ENCODE measurements around a stretch of chr10.

DNA sequence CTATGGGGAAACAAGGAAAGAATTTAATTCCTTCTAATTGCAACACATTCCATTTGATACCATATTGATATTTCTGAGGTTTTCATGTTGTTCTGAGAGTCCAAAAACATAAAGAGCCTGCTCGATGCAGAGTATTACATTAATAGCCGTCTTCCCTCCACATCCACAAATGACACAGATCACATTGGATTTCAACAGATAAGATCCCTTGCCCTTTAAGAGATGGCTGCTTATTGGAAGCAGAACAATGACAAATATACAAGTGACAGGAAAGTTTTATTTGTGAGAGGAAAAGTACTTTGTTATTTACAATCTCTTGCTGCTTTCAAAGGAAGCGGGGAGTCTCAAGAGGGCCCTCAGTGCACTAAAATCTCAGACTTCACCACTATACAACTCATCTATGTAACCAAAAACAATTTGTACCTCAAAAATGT, 42.3 kb upstream of the ZNF438 start:
- RRBS, result no CpG with 5 or more reads among the region's 3 CpGs

DNA sequence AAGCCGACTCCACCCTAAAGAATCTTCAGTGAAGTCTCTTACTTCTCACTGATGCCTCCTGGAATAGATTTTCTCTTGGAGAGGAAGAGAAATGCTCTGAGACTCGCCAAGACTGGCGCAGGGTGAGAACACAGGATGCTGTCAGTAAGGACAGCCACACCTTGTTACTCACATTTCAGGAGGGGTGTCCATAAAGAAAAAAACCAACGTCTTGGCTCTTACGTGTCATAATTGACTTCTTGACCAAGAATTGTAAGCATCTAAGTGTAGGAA, 43.7 kb upstream of the ZNF438 start:
- RRBS, result no CpG with 5 or more reads among the region's 5 CpGs

GRCh38 chr10:31146424-31146951, 114.8 kb upstream of the ZNF438 start:
- RRBS, result no CpG with 5 or more reads among the region's 22 CpGs

DNA sequence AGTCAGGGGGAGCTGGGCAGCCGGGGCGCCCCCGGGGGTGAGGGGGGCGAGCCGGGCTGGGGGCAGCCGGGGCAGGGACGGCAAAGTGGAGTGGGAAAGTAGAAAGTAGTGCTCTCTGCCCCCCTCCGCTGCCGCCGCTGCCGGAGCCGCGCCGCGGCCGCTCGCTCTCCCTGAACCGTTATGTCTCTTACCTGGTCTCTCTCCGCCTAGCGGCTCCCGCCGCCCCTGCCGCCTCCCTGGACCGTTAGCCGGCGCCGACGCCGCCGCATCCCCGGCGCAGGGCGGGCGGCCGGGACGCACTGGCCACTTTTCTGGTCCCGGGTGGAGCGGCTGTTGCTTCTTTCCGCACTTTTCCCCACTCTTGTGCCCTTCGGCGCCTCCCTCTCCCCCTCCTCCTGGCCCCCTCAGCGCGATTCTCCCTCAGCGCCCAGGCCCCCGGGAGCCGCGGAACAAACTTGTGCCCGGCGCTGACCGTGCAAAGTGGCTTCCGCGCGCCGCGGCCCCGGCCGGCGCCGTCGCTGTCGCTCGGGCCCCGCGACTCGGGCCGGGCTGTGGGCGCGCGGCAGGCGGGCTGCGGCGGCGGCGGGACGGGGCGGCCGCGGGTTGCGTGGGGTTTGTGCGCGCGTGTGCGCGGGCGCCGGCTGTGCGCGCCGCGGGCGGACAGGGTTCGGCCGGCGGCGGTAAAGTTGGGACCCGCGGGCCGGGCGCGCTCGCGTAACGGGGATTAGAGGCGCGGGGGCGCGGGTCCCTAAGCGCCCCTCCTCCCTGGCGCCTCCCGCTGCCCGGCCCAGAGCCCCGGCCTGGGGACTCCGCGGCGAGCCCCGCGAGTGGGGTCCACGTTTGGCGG, 531 bp downstream of the ZEB1 start:
- RRBS, result 2% methylated on average over 75 of the region's 119 CpGs

- RRBS, result no CpG with 5 or more reads among the region's 3 CpGs
Measured at GRCh38 chr10:31395684-31396221, 76.7 kb downstream of the ZEB1 start.

DNA sequence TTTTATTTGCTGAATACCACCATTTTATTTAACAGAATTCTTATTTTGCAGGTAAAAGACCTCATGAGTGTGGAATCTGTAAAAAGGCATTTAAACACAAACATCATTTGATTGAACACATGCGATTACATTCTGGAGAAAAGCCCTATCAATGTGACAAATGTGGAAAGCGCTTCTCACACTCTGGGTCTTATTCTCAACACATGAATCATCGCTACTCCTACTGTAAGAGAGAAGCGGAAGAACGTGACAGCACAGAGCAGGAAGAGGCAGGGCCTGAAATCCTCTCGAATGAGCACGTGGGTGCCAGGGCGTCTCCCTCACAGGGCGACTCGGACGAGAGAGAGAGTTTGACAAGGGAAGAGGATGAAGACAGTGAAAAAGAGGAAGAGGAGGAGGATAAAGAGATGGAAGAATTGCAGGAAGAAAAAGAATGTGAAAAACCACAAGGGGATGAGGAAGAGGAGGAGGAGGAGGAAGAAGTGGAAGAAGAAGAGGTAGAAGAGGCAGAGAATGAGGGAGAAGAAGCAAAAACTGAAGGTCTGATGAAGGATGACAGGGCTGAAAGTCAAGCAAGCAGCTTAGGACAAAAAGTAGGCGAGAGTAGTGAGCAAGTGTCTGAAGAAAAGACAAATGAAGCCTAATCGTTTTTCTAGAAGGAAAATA, 207.7 kb downstream of the ZEB1 start:
- RRBS, result no CpG with 5 or more reads among the region's 13 CpGs

GRCh38 chr10:31604079-31604610, 285.1 kb downstream of the ZEB1 start:
- RRBS, result no CpG with 5 or more reads among the region's 13 CpGs

DNA sequence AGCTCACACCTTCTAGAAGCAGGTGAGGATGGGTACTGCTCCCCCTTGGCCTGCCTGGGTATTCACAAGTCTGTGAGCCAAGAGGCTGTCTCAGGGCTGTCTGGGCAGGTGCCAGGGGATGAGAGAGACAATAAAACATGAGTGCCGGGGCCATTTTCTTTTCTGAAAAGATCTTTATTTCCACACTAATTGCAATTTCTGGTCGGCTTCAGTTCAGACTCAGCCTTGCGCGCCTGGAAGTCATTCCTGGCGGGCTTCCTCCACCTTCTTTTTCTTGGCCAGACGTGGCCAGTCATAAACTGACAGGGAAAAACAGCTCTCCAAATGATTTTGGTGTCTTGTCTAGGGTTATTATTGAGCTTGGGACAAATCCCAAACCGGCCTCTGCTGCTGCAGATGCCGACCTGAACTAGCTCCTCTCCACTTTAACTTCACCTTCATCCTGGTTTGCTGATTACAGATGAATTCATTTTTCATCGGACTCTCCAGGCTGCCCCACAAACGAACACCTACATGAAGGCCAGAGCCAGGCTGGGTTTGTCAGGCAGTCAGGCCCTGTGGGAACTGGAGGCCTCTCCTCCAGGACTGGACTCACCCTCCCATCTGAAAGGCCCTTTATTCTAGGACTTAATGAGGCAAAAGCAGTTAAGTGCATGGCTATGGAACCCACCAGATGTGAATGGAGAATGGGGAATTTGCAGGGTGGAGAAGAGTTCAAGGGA, 171.0 kb downstream of the ARHGAP12 start:
- RRBS, result no CpG with 5 or more reads among the region's 10 CpGs

DNA sequence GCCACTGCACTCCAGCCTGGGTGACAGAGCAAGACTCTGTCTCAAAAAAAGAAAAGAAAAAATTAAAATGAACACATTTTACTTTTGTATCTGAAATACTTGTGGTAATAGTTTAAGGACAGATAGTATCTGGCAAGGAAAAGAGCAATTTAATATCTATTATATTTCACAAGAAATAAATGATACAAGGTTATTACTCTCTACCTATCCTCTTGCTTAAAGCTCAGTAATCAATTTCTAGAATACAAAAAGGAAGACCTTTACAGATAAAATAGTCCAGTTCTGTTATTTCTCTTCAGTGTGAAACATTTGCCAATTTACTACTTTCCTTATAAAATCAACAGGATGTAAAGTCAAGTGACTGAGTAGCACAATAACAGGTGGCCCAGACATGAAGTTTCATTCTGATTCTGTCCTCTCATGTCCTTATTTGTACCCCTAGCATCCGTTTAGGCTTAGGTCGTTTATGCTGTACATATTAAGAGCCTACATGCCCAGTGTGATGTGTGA, 29.3 kb downstream of the EPC1 start:
- RRBS, result no CpG with 5 or more reads among the region's 2 CpGs

GRCh38 chr10:32356930-32357374, 10.0 kb upstream of the EPC1 start:
- RRBS, result no CpG with 5 or more reads among the region's 9 CpGs

DNA sequence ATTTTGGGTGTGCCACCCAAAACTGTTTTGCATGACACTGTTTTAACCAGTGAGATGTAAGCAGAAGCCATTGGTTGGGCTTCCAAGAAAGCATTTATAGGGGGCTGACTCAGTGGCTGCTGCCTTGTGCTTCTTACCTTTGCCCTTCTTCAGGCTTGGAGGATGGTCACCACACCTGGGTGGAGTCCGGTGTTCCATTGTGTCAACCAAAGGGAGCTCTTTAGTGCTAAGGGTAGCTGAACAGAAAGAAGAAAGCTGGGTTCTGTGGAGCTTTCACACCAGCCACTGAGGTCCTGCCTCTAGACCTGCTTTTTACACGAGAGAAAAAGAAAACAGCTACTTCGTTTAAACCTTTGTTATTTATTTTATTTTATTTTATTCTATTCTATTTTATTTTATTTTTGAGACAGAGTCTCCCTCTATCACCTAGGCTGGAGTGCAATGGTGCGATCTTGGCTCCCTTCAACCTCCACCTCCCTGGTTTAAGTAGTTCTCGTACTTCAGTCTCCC, 37.4 kb upstream of the EPC1 start:
- RRBS, result no CpG with 5 or more reads among the region's 5 CpGs

DNA sequence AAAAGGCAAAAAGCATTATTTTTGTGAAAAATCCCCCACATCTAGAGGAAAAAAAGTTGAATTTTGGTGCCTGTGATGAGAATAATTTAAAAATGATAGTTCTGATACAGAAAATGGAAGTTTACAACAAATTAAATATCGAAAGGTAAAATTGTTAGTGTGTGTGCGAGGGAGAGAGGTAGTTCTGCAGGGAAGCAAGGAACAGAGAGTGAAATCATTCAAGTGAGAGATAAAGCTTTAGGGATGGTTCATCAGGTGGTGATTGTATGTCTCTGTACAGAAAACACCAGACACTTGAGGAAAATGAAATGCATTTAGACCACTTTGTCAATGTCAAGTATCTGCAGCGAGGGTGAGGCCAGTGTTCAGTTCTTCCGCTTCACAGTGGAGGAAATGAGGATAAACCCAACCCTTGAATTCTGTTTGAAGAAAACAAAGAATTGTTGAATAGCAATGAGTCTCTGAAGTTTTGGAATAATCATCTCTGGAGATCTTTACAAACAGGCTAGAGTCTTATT, 14.4 kb upstream of the ITGB1 start:
- RRBS, result no CpG with 5 or more reads among the region's 4 CpGs

DNA sequence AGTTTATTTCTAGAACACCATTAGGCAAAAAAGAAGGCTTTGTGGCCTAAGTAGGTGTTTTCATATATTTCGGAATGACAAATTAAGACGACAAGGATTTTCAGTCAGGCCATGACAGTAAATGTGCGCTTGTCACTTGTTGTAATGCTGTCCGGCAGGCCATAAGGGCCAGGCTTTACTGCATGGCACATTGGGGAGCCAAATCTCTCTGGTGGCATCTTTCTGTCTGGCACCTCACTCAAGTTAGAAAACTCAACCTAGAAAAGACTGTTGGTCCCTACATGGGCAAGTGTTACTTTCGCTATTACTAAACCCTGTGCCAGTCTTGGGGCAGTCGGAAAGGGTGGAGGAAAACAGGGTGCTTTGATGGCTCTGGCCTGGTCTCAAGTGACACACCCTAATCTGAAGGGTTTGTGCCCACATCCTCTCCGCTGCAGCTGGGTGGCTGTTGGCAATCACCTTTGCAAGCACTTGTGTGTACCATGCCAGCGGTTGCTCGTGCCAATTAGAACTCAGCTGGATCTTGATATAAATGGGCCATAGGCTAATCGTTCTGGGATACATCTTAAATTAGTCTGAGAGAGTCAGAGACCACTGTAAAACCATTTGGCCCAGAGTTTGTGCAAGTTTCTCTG, 159.7 kb upstream of the ITGB1 start:
- RRBS, result no CpG with 5 or more reads among the region's 10 CpGs

- RRBS, result no CpG with 5 or more reads among the region's 10 CpGs
Measured at GRCh38 chr10:33185998-33186652, 148.3 kb downstream of the NRP1 start.

- RRBS, result no CpG with 5 or more reads among the region's 11 CpGs
Measured at GRCh38 chr10:33213369-33213782, 121.1 kb downstream of the NRP1 start.

DNA sequence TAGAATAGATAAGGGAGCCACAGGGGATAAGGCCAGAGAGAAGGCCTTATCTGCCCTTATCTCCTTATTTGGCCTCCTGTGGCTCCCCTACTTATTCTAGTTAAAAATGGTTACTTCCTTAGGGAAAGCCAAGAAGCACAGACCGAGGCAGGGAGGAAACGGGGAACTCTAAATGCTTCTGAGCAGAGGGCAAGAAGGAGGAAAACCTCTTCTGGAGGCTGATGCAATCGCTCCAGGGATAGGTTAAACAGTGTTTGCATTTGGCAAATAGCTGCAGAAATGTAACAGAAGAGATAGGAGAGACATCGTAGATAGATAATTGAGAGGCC, 18.6 kb downstream of the NRP1 start:
- RRBS, result no CpG with 5 or more reads among the region's 4 CpGs

DNA sequence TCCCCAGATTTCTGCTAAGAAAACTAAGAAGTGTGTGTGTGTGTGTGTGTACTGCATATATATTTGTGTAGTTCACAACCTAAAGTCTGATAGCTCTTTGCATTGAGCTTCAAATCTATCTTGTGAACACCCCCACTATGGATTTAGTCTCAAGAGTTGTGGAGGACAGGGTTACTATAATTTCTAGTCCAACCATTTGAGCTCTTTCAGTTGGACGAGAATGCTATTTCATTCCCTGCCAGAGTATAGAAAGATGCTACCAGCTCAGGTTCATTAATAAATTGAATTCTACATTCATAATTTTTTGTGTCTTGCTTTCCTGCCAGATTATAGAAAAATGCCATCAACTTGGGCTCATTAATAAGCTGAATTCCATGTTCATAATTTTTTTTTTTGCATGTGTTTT, 1.6 kb downstream of the NRP1 start:
- RRBS, result no CpG with 5 or more reads among the region's 1 CpG

DNA sequence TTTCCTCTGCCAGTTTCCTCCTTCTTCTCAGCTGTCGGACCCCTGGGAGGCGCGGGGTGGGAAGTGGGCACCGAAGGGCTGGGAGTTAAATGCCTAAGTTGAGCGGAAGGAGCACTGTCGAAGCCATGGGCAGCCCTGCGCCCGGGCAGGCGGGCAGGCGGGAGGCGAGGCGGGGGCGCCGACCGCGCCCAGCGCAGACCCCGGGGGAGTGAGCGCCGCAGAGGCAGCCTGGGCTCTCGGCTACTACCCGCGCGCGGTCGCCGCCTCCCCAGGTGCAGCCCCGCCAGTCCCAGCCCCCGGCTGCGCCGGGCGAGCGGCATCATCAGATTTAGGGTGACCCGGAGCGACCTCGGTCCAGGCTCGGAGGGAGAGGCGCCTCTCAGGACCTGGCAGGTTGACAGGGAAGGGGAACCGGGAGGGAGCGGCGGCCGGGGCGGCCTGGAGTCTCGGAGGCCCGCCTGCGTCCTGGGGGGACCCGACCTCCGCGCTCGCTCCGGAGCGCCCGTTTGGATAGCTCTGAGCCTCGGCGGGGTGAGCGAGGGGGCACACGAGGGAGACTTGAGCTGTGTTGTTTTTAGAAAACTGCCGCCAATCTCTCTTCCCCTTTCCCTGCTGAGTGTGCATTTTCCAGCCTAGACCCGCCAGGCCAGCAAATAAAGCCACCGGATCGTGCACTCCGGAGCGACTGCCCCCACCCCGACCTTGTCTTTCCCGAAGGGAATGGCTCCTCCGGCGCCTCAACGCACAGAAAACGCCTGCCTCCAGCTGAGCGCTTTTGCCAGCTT, 2.2 kb upstream of the NRP1 start:
- RRBS, result 3% methylated on average over 34 of the region's 70 CpGs

DNA sequence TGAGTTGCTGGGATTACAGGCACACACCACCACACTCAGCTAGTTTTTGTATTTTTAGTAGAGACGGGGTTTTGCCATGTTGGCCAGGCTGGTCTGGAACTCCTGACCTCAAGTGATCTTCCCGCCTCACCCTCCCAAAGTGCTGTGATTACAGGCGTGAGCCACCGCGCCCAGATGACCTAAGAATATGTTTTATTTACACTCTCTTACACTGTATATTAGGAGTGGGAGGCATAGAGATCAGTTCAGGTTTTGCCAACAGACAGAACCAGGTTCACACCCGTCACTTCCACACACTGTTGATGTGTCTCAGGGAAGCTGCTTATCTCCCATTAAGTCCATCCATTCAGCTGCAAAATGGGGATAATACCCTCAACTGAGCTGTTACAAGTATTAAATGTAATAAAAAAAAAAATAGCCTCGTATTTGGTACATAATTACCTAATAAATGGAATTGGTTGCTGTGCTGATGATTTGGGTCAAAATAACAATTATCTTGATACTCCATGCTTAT, 64.2 kb downstream of the PARD3 start:
- RRBS, result no CpG with 5 or more reads among the region's 7 CpGs

DNA sequence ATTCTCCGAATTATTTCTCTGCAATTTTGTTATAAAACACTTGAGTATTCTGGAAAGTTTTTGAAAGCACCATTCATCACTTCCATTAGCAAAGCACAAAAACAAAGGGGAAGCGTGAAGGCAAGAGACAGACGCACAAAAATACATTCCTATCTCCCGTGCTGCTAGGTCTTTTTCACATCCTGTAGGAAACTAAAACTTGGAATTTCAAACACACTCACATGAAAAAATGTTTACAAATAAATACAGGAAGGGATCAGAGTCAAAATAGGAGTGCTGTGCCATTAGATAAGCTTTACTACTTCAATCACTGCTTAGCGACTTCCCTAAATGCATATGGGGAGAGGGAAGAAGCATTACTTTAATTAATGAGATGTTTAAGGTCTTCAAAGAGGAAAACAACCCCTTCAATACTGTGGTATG, 14.1 kb downstream of the PARD3 start:
- RRBS, result no CpG with 5 or more reads among the region's 5 CpGs